Neural cell (in vitro differentiated cells): ENCODE data around the genes STK36 and WNT6.

- RAMPAGE, long total RNA, result no peak
These were observed 4.0 kb downstream of the GPBAR1 start for GRCh38 chr2:218264689-218265267.

GRCh38 chr2:218345731-218346341, 10.8 kb upstream of the CATIP start:
- RAMPAGE, long total RNA, result no peak

DNA sequence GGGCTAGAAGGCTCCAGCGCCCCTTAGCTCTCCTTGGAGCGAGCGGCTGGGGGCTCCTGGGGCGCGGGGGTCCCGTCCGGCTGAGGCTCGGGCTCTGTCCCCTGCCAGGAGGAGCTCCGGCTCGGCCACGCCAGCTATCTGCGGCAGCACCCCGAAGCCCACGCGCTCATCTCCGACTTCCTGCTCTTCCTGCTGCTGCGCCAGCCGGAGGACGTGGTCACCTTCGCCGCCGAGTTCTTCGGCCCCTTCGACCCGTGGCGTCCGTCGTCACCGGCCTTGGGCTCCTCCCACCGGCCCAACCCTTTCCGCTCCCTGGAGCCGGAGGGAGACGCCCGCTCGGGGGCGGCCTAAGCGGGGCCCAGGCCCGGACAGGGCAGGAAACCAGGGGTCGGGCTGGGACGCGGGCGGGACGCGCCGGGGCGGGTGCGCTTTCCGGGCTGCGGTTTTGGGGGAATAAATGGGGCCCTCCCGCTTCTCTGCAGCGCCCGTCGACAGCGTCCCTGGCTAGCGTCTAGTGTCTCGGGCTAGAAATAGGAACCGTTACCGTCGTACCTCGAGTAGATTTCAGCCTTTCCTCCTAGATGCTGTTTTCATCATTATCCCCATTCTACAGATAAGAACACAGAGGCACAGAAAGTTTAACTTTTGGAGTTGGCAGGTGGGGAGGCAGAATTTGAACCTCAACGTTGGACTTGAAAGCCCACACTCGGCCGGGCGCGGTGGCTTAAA, 11.1 kb downstream of the CATIP start:
- RAMPAGE, long total RNA, result no peak

DNA sequence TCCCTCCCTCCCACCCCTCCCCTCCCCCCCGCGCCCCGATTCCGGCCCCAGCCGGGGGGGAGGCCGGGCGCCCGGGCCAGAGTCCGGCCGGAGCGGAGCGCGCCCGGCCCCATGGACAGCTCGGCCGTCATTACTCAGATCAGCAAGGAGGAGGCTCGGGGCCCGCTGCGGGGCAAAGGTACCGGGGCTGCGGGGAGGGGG, 212 bp downstream of the CTDSP1 start:
- RAMPAGE, long total RNA, result no peak

GRCh38 chr2:218438331-218439053, 19.6 kb downstream of the VIL1 start:
- RAMPAGE, long total RNA, result no peak

- RAMPAGE, long total RNA, result no peak
These were observed 2.1 kb downstream of the CNOT9 start for GRCh38 chr2:218570709-218571144.

DNA sequence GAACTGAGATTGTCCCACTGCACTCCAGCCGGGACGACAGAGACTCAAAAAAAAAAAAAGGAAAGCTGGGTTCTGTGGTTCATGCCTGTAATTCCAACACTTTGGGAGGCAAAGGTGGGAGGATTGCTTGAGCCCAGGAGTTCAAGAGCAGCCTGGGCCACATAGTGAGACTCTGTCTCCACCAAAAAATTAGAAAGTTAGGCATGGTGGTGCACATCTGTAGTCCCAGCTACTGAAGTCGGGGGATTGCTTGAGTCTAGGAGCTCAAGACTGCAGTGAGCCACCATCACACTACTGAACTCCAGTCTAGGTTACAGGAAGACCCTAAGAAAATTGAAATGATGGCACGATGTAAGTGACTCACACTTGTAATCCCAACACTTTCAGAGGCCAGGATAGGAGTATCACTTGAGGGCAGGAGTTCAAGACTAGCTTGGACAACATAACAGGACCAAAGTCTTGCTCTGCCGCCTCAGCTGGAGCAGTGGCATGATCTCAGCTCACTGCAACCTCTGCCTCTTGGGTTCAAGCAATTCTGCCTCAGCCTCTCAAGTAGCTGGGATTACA, 9.2 kb upstream of the PLCD4 start:
- RAMPAGE, long total RNA, result no peak

DNA sequence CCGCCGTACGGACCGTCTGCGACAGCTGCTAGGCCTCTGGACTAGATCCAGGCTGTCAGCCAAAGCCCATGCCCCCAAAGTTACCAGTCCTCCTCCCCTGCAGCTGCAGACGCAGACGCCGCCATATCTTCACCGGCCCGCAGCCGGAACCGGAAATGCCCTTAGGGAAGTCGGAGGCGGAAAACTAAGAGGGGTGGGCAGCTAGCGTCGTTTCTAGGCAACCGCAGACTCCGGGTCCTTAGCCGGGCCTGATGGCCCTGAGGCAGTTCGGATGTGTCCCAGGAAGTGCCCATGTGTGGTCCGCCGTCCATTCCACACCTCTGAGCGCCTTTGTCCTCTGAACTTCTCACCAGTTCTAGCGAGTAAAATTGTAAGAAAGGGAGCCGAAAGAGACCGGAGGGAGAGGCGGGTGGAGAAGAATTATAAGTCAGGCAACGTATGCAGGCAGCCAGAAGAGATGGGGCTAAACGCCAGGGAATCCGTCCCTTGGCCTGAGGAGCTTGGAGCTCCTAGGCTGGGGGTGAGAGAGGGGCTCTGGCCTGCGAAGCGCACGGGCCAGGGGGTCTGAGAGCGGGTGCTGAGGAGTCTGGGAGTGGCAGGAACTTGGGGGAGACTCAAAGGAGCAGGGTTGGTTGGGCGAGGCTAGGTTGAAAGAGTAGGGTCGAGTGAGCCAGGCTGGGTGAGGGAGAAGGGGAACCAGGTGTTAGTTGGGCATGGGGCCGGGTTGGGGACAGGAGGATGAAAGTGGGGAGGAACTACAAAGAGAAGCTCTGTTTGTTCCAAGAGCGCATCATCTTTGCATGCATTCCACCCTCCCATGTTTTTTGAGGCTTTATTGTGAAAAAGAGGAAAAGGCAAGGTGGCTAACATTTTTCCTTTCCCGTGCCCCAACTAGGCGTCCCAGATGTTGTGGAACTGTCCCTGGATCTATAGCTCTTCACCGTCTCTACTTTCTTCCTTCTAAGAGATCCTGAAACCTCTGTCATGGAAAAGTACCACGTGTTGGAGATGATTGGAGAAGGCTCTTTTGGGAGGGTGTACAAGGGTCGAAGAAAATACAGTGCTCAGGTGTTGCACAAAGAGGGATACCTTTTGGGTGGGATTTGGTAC, at the start of gene STK36:
TSS of gene STK36 (plus strand) at position 241 of the 1,110 bp plus-strand sequence.
- RAMPAGE, long total RNA, result start-site peak on the minus strand centred at position 135 of the sequence, 14 bp wide, 283 and 81 reads in 2 replicates; start-site peak on the plus strand centred at position 239 of the sequence, 151 bp wide, 21 and 50 reads in 2 replicates; start-site peak on the plus strand centred at position 477 of the sequence, 54 bp wide, 42 and 254 reads in 2 replicates

DNA sequence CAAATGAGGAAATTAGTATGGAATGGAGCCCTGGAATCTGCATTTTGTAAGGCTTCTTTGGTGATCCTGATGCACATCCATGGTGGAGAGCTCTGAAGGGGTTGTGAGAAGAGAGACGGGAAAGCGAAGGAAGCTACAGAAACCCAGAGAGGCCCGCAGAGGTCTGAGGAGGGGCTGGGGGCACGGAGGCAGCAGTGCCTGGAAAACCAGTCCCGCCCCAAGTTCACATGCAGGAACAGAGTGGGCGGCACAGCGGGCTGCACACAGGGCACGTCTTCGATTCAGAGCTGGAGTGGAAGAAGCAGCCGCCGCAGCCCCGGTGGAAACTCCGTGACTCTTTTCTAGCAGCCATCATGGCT, 38.7 kb downstream of the CYP27A1 start:
- RAMPAGE, long total RNA, result no peak

DNA sequence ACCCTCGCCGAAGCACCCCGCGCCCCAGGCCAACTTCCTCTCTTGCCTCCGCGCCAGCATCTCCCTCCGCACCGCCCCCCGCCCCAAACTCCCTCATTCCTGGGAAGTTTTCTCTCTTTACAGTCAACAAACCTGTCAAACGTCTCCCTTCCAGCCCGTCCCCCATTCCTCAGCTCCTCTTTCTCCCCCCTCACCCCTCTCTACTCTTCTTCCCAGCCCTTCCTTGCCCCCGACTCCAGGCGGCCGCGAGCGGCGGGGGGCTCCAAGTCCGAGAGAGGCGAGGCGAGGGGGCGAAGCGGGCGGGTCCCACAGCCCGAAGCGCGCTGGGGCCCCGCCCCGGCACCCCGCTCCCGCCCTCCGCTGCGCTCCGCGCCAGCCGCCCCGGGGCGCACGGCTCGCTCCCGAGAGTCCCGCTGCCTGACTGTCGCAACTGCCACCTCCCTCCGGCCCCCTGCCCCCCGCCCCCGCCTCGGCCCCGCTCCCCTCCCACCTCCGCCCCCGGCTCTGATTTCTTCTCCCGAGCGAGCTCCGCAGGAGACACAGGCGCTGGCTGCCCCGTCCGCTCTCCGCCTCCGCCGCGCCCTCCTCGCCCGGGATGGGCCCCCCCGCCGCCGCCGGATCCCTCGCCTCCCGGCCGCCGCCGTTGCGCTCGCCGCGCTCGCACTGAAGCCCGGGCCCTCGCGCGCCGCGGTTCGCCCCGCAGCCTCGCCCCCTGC, at the start of gene WNT6:
TSS of gene WNT6 (plus strand) at position 512 of the 716 bp plus-strand sequence.
- RAMPAGE, long total RNA, result no peak

GRCh38 chr2:218892658-218893482, 12.2 kb downstream of the WNT10A start:
- RAMPAGE, long total RNA, result no peak

GRCh38 chr2:219111508-219111969, 49.1 kb downstream of the NHEJ1 start:
- RAMPAGE, long total RNA, result no peak

DNA sequence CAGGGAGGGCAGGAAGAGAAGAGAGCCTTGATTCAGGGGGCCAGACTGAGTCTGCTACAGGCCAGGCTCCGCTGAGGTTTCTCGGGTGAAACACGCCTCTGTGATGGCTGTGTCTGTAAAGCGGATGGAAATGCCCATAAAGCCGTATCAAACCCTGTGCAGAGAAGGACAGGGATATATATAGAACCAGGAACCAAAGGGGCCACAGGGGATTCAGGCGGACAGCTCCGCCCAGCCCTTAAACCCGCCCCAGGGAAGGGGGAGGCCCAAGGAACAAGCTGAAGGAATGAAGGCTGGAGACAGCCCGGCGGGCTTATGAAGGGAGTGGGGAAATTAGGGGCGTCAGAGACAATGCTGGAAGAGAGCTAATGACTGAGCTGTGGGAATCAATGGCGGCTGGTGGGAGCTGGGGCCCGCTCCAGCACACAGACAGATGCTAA, 42.1 kb downstream of the NHEJ1 start:
- RAMPAGE, long total RNA, result no peak

- RAMPAGE, long total RNA, result no peak
These were observed 36.1 kb downstream of the NHEJ1 start for GRCh38 chr2:219124347-219125023.

- RAMPAGE, long total RNA, result no peak
These were observed 2.9 kb downstream of the ZFAND2B start for GRCh38 chr2:219209353-219209924.

DNA sequence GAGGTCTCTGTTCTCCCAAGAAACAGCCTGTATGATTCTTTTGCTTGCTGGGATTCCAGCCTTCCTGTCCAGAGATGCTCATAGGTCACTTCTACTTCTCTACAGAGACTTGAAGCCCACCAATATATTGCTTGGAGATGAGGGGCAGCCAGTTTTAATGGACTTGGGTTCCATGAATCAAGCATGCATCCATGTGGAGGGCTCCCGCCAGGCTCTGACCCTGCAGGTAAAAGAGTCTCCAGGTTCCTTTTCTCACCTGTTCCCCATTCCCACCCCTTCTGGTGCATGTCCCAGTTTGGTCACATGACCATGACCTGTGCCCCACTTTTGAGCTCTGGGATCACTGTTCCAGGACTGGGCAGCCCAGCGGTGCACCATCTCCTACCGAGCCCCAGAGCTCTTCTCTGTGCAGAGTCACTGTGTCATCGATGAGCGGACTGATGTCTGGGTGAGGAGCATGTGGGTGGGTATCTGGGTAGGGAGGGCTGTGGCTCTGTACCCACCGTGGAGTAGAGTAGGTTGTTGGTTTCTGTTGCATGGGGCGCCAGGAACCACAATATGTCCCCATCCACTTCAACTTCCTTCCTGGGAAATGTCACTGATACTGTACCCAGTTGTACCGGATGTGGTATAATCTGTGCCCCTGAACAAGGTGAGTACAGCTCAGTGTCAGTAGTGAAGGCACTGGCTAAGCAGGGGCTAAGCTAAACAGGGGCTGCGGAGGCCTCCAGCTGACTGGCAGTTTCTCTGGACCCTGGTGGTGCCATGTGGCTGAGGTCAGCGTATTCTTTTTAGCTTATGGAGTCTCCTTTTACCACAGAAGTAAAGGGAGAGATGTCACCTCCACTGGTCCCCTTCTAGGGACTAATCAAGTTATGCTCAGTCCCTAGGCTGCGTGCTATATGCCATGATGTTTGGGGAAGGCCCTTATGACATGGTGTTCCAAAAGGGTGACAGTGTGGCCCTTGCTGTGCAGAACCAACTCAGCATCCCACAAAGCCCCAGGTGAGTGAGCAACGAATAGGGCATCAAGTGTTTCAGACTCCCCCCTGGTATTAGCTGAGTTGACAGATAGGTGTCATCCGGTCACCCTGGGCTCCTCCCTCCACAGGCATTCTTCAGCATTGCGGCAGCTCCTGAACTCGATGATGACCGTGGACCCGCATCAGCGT, 2.4 kb downstream of the STK16 start:
- RAMPAGE, long total RNA, result no peak

DNA sequence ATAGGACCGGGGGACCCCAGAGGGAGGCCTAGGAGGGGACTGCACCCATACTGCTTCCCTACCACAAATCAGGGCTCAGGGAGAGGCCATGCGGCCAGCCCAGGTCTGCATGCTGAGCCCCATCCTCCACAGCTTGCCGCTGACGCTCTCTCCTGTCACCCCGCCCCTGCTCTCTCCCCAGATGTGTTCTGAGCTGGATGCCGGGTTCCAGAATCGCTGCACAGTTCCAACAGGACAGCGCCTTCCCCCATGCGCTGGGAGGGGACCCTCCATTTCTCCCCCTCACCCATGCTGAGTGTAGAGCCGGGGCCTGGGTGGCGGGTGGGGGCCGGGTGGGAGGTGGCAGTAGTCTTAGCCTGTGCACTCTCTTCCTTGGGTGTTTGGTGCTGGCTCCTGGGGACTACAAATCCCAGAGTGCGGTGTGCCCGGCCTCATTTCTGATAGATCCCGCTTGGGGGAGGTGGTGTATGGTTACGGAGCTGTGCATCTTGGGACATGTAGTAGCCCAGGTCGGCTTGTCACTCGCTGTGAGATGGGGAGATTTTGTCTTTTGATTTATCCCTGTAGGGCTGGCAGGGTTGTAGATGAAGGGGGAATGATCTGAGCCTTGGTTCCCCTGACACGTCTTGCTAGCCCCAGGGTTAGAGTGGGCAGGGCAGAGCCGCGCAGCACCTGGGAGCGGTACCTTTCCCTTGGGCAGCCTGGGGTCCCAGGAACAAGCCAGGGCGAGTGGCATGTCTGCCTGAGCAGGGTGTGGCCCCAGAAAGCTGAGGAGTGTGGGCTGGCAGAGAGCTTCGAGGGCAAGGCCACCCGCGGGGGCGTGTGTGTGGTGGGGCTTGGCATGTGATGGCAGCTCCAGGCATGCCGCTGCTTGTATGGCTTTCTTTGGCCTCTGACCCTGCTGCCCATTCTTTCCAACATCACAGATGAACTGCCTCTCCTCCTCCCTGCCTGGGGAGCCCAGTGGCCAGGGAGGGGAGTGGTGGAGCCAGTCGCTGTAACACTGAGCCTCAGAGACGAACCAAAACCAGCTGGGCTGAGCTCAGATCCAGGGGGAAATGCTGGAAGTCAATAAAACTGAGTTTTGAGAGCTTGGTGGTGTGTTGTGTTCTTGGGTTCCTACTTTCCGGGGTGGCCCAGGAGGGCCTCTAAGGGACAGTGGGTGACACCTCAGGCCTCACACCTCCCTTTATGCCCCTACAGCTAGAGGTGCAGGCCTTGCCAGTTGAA, 7.1 kb downstream of the DNAJB2 start:
- RAMPAGE, long total RNA, result no peak

GRCh38 chr2:219289406-219290364, 10.5 kb downstream of the DNAJB2 start:
- RAMPAGE, long total RNA, result no peak

DNA sequence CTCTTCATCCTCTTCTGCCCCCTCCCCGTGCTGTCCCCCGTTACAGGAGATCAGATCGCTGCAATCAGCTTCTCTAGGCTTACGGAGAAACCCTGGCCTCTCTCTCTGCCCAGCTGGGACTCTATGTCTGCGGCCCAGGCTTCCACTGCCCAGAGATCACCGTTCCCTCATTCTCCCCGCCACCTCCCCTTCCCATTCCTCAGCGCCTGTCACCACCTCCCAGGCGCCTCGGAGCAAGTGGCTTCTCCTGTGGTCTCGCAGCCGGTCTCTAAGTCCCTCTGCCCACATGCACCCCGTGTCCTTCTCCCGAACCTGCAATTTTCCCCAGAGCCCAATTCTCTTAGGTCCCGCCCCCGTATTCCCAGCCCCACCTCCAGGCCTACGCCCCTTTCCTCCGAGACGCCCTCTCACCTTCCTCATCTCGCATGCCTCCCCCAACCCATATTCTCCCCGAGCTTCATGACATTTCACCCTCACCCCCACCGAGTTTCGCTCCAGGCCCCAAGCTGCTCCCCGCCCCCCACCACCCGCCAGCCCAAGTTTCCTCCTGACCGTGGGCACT, 454 bp downstream of the PTPRN start:
- RAMPAGE, long total RNA, result no peak

DNA sequence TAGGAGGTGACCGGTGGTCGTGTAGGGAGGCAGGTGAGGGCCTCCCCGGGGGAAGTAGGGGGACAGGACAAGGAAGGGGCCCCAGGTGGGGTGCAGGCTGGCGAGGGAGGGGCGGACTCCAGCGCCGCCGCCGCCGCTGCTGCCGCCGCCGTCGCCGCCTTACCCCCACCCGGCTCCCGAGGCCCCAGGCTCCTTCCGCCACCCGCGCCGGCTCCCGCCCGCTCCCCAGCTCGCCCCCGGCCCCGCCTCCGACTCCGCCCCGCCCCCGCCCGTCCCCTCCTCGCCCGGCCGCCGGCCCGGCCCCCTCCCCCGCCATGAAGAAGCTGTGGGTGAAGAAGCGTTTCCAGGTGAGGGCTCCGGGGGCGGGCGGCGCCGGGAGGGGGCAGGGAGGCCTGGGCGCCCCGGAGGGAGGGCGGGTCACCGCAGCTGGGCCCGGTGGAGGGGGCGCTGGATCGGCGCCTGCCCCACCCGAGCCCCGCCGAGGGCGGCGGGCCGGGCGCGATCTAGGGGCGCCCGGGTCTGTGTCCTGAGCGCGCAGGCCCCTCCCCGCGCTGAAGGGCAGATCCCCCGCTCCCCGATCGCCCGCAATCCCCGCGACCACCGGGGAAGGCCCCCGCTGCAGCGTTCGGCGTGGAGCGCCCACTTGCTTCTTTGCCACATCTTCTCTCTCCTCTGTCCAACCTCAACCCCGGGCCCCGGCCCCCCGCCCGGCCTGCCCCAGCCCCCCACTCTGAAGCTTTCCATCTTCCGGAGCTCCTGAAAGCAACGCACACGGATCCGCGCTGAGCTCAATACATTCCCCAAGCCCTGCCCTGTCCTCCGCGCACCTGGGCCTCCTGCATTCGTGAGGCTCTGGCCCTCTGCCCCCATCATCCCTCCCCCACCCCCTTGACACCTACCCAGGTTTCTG, 7.3 kb downstream of the SPEG start:
- RAMPAGE, long total RNA, result start-site peak on the plus strand centred at position 298 of the sequence, 57 bp wide, 2,600 and 2,109 reads in 2 replicates